Thoracic aorta (tissue), 1 donor: ENCODE results near the gene PSMG4.

- RAMPAGE, long total RNA: no peak
Observed at GRCh38 chr6:3022618-3023221, 23.0 kb downstream of the NQO2 start.

- RAMPAGE, long total RNA: no peak
Observed at GRCh38 chr6:3025716-3026221, 26.1 kb downstream of the NQO2 start.

GRCh38 chr6:3027953-3028720 lies 28.4 kb downstream of the NQO2 start:
- RAMPAGE, long total RNA: no peak

GRCh38 chr6:3135620-3136001 lies 17.1 kb downstream of the BPHL start:
- RAMPAGE, long total RNA: no peak

DNA sequence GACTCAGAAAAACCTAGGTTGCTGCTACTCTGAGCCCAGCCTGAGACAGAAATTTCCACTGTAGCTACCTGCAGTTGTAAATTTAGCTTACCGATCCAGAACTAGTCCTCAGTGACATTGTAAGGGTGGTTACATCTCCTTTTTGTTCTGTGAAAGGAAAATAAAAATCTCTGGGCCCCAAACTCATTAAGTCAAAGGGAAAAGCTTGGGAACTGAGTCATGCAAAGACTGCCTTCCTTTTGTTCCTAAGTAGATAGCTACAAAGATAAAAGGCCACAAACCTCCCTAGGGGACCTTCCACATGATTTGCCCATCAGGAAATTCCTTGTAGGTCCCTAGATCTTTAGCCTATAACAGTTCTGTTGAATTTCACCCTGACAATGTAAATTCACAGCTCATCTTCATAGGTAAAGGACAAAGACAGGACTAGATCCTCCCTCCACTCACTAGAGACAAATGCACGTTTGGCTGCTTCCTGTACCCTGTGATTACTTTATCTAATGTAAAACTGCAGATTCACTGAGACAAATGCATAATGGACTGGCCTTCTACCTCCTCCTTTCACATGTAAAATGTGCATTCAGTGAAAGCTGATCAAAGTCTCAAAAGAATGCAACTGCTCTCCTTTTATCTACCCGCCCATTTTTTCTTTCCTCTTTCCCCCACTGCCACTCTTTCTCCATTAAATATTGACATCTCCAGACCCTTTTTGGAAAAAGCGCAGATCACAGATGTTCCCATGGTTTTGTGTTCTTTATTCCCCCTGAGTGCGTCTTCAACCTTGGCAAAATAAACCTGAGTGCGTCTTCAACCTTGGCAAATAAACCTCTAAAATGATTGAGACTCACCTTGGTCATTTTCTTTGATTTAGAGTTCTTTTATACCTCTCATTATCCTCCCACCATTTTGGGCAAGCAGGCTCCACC lies 8.9 kb upstream of the TUBB2A start:
- RAMPAGE, long total RNA: no peak

GRCh38 chr6:3211193-3211735 lies 16.2 kb downstream of the TUBB2B start:
- RAMPAGE, long total RNA: no peak

- RAMPAGE, long total RNA: no peak
Observed at GRCh38 chr6:3231123-3232047, 3.9 kb upstream of the TUBB2B start.

GRCh38 chr6:3258677-3259321 lies at the start of gene PSMG4:
Gene PSMG4 (plus strand): TSS chr6:3258947.
- RAMPAGE, long total RNA: start-site peak on the plus strand at chr6:3258947-3259002, 505 reads

- RAMPAGE, long total RNA: no peak
Observed at GRCh38 chr6:3341398-3341926, 82.7 kb downstream of the PSMG4 start.

DNA sequence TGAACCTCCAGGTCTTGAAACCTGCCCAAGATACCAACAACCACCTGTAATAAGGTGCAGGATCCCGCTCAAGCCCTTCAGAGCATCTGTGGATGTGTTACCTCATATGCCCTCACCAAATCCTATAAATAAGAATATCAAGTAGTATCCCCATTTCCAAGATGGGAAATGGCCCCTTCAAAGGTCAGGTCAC lies 97.9 kb downstream of the PSMG4 start:
- RAMPAGE, long total RNA: no peak

GRCh38 chr6:3372840-3373672 lies 83.8 kb downstream of the SLC22A23 start:
- RAMPAGE, long total RNA: no peak

DNA sequence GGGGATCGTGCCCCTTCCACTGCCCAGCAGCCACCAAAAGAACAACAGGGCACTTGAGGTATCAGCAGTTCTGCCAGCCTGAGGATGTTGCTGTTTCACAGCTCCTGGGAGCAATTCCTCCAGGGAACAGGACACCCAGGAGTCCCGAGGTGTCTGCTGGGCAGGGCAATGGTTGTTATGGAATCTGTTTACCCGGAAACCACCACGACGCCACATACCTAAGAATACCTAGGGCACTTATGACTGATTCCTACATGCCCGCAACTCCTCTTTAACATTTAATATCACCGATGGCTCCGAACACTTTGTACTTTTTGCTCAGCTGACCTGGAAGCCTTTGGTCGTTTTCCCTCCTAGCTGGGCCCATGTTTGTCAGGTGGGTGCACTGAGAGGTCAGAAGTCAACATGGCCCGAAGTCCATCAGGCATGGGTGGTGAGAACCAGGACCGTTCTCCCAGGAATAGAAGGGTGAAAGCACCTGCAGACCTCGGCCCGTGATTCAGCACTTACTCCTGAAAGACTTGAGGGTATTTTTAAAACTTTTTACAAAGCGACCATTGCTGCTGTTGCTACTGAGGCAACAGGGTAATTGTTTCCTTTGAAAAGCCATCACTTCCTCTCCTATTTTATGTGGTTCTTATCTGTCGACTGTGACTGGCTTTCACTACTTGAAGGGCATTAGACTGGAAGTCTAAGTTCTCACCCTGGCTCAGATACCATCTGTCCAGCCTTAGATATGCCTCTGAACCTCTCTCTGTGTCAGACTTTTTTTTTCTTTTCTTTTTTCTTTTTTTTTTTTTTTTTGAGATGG lies 78.8 kb downstream of the SLC22A23 start:
- RAMPAGE, long total RNA: no peak

- RAMPAGE, long total RNA: no peak
Observed at GRCh38 chr6:3421715-3422057, 35.2 kb downstream of the SLC22A23 start.

GRCh38 chr6:3746230-3746866 lies 5.2 kb downstream of the PXDC1 start:
- RAMPAGE, long total RNA: no peak

DNA sequence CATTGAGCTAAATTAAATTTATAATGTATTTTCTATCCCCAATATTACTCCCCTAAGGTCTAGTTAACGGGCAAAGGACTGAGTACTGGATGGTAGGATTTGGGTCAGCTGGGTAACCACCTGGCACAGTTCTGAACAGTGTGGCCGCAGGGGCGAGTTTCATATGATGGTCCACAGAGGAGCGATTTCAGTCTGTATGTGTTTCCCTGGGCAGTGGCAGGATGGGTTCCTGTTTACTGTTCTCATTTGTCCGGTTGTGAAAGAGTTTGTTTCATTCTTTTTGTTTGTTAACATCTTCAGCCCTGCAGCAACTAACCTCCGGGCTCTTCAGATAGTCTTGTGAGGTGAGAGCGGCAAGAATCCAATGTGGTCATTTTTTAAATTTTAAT lies 38.2 kb upstream of the PXDC1 start:
- RAMPAGE, long total RNA: no peak

DNA sequence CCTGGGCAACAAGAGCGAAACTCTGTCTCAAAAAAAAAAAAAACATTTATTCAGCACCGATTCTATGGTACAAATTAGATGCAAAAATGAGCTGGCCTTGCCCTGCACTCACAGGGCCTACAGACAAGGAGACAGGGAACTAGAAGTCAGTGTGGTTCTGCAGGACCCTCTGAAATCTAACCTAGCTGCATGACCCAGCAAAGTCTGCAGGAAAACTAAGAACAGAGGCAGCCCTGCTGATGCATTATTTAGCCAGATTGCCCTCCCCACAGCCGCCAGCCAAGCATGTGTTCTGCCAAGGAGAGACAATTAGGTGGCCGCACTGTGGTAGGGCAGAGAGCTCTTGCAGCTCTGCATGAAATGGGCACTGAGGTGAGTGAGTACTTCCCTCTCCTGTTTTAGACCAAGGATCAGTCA lies 24.0 kb upstream of the FAM50B start:
- RAMPAGE, long total RNA: no peak

GRCh38 chr6:4008407-4008656 lies 12.8 kb upstream of the PRPF4B start:
- RAMPAGE, long total RNA: no peak

DNA sequence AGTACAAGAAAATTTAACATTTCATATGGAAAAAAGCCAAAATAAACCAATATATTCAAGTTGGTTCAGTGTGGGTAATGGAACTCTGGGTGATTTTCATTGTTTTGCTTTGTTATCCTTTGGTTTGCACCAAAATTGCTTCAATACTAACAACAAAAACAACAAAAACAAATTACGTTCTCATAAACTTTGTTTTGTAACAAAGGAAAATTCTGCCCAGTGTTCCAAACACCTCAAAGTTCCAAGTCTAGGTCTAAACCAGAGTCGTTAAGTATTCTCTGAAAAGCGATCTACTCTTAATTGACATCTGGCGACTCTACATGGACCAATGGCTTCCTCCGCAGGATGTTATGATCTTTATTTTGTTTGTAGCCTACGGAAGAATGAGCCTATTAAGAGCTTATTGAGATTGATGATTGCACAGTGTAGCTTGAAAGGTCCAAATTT lies 3.4 kb upstream of the PRPF4B start:
- RAMPAGE, long total RNA: no peak

GRCh38 chr6:4155770-4156215 lies 20.4 kb upstream of the ECI2 start:
- RAMPAGE, long total RNA: no peak

DNA sequence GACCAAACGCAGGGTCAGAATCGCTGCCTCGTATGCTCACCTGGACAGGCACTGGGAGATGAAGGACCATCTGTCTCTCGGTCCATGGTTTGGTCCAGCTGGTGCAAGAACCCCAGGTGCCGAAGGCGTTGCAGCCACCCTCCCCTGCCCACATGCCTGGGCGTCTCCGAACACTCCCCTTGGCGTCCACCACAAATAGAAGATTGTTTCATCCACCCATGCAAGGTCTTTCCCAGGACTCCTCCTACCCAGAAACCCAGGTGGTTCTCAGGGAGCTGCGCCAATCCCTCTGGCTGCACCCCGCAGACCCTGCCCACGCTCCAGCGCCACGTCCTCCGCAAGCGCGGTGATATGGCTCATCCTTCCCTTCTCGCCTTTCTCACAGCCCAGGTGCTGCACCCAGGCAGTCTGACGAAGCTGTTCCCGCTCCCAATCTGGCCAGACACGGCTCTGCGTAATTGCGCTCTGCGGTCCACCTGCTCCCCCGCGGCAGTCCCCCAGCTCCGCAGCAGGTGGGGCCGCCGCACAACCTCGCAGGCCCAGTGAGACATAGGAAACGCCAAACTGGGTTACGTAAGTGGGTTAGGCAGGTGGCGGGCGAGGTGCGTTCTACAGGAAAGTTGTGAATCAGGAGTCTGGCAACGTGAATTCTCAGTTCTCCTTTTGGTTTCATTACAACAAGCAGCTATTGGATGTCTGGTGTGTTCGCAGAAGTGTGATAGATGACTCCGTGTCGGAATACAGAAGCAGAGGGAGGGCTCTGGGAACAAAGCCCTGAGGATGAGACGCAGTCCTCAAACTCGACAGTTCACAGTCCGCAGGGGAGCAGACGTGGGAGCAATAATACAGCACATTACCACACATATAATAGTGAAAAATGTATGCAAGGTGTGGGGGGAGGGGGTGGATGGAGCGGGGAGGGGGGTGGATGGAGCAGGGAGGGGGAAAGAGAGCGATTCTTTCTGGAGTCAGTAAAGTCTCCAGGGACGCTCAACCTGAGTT lies 146.4 kb upstream of the ECI2 start:
- RAMPAGE, long total RNA: no peak